Measurements from ENCODE around the genes EXOC6 and CYP2C9.

GRCh38 chr10:92032790-92033818, 109.5 kb downstream of the BTAF1 start:
- RRBS: no CpG with 5 or more reads among the region's 14 CpGs

DNA sequence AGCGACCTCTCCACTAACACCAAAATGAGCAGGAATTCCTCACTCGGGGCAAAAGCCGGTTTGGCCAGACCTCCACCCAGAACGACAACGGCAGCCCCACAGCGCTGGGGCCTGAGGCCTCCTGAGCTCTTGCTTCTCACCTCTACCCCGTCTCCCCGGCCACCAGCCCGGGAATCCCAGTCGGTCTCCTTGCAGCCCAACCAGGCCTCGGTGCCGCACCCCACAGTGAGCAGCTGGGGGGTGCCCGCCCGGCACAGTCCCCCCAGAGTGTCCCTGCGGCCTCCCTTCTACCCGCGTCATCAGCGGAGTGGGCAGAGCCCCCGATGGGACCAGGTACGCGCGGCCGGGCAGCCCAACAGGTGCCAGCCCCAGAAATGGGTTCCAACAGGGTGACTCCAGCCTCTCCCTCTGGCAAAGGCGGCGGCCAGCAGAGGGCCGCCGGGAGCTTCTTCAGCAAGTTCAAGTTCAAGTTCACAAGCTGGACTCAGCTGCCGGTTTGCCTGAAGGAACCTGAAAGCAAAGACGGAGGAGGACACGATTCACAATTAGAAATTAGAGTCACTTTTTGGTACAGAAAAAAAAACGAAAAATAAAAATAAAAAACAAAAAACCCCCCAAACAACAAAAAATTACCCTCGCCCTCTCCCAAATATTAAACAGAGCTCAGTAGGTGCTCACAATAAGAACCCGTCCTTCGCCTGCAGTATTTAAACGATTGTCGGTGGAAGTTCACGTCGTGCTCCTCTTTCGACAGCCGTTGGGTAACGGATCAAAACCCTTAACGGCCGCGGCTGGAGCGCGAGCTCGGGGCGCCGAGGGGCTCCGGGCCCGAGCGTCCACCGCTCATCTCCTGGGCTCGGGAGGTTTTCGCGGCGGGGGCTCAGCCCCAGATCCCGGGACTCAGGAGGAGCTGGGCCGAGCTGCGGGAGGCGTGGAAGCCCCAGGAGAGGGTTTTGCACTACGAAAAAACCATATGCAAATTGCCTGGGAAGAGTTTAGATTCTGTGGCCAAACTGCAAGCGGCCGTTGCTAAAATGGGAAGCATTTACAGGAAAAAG, 129.2 kb downstream of the MARCHF5 start:
- RRBS: 10% methylated on average over 26 of the region's 64 CpGs

GRCh38 chr10:92848150-92848641, at the start of gene EXOC6:
Gene EXOC6, plus strand, starts transcription at chr10:92848520.
- RRBS: 2% methylated on average over 8 of the region's 54 CpGs

GRCh38 chr10:92872876-92873453, 24.6 kb downstream of the EXOC6 start:
- RRBS: no CpG with 5 or more reads among the region's 4 CpGs

DNA sequence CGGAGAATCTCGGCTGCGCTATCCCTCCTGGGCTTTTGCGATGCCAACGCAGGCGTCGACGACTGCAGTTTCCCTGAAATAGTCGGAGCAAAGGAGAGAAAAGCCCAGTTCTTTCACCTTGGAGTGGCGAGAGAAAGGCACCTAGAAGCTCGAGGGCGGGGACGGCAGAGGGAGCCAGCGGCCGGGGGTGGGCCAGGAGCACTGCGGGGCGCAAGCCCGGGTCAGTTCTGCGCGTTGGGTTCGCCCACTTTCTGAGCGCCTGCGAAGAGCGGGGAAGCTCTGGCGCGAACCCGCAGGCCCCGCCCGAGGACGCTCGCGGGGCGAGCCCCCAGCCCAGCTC, 358 bp upstream of the CYP26C1 start:
- RRBS: 16% methylated on average over 4 of the region's 33 CpGs

GRCh38 chr10:93334879-93335570, 147.1 kb downstream of the MYOF start:
- RRBS: no CpG with 5 or more reads among the region's 12 CpGs

GRCh38 chr10:93421100-93421981, 60.8 kb downstream of the MYOF start:
- RRBS: no CpG with 5 or more reads among the region's 7 CpGs

- RRBS: no CpG with 5 or more reads among the region's 22 CpGs
Measured at GRCh38 chr10:93438191-93438872, 43.8 kb downstream of the MYOF start.

DNA sequence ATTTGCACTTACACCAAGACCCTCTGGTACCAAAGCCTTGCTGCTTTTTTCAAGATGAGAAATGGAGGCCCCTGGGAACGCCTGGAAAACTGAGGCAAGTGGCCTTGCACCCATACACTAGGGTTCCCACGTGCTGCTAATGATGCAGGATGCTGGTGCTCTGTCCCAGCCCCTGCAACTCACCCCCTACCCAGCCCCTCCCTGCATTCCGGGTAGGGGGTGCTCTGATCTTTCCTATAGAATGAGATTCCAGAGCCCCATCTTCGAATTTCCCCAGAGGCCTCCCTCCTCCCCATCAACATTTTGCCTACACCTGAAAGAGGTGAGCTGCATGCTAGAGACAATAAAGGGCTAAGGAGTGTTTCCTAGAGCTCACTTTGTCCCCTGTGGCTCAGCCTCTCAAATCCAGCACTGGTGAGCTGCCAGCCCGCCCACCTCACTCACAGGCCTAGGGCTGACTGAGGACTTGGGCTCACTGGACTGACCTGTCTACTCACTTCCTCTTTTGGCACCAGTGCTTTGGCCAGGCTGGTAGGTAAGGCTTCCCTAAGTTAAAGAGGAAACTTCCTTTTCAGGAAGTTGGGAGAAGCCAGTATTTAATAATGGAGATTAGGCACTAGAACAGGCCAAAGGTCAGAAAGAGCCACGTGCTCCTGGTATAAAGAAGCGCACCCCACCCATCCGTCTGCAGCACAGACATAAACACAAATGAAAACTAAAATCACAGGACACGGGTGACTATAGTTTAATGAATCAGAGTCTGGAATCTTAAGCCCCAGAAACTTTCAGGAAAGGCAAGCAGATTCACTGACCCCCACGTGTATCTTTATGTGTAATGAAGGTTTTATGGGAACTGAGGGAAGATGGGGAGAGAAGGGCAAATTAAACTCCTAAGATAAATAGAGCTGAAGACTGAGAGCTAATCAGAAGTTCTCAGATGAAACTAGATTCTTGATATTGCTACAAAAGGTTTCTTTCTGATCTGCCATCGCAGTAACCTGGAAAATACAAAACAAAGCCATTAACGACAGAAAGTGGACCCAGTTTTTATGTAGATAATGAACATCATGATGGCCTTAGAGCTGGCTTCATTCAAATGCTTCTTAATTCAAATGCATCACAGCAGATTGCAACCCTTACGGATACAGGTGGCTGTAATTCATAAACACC, 9.5 kb downstream of the RBP4 start:
- RRBS: no CpG with 5 or more reads among the region's 13 CpGs

- RRBS: no CpG with 5 or more reads among the region's 8 CpGs
Measured at GRCh38 chr10:93749017-93749868, 8.5 kb upstream of the LGI1 start.

GRCh38 chr10:94252210-94253005, 110.3 kb downstream of the NOC3L start:
- RRBS: no CpG with 5 or more reads among the region's 12 CpGs

GRCh38 chr10:94286442-94287170, 76.1 kb downstream of the NOC3L start:
- RRBS: no CpG with 5 or more reads among the region's 5 CpGs

DNA sequence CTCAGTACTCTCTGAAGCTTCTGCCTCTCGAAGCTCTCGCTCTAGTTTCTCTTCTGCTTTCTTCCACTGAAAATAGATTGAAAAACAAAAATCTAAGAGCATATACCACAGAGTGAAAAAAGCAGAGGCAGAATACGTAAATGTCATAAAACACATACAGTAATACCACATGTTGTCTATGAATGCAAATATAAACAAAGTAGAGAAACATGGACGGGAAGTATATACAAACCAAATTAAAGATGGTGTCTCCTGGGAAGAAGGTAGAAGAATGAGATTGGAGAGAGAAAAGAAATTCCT, 17.9 kb downstream of the NOC3L start:
- RRBS: no CpG with 5 or more reads among the region's 4 CpGs

DNA sequence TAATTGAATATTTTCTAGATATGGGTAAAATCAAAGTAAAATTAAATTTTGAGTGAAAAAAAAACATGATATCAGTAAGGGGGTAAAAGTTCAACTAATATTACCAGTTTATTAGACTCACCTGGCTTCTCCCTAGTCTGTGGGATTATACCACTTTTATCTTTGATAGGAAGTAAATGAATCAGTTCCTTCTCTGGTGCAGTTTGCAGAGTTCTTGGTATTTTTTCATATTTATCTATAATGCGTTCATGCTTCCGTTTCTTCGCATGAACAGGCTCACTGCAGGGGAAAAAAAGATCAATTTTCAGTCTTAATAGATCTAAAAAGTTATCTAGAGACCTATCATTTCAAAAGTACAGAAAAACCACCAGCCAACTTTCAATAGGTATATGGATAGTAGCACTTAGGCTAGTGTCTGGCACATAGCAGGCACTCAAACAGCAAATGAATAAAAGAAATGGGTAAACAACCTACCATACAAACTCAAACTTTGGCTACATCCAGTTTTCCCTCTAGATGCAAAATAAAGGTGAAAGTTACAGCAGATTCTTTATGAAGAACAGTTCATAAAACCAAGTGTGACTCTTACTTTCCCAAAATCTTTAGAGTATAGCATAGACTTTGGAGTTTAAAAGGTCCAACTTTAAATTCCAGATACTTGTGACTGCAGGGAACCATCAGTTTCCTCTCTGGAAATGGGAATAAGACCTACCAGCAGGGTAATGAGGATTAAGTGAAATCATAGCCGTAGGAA, 5.5 kb downstream of the NOC3L start:
- RRBS: no CpG with 5 or more reads among the region's 4 CpGs

GRCh38 chr10:94475662-94476096, 69.9 kb upstream of the HELLS start:
- RRBS: no CpG with 5 or more reads among the region's 4 CpGs

DNA sequence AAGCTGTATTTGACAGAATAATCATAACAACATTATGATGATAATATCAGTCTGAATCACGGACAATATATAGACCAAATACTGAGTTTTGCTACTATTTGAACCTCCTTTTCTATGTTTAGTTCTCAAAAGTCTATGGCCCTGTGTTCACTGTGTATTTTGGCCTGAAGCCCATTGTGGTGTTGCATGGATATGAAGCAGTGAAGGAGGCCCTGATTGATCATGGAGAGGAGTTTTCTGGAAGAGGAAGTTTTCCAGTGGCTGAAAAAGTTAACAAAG, 4.1 kb downstream of the CYP2C18 start:
- RRBS: no CpG with 5 or more reads among the region's 1 CpG

DNA sequence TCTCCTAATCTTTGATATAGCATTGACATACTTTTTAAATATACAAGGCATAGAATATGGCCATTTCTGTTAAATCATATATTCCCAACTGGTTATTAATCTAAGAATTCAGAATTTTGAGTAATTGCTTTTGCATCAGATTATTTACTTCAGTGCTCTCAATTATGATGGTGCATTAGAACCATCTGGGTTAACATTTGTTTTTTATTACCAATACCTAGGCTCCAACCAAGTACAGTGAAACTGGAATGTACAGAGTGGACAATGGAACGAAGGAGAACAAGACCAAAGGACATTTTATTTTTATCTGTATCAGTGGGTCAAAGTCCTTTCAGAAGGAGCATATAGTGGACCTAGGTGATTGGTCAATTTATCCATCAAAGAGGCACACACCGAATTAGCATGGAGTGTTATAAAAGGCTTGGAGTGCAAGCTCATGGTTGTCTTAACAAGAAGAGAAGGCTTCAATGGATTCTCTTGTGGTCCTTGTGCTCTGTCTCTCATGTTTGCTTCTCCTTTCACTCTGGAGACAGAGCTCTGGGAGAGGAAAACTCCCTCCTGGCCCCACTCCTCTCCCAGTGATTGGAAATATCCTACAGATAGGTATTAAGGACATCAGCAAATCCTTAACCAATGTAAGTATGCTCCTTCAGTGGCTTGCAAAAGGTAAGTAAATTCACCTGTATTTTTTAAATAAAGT, at the start of gene CYP2C9:
TSS of gene CYP2C9 (plus strand) at position 443 of the 700 bp plus-strand sequence.
- RRBS: no CpG with 5 or more reads among the region's 2 CpGs

DNA sequence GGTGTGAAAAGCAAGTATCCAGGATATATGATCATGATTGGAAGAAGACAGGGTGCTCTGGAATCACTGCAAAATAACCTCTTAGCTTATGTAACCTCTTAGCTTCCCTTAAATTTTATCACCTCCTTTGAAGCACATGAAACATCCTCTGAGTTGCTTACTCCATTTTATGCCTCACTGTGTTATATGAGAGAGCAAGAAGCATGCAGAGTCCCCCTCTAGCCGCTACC, 31.2 kb downstream of the CYP2C8 start:
- RRBS: no CpG with 5 or more reads among the region's 1 CpG

DNA sequence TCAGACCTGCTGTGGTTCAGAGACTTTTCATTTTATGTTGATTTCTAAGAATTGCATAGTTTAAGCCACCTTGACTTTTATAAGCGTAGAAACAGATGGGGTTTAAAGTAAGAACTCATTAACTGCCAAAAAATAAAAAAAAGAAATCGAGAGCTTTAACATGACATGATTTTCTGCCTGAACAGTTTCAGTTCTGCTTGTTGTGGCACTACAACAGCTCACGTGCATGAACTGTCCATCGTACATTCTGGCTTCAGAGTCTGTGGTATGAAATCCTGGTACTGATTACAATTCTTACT, 42.1 kb downstream of the ACSM6 start:
- RRBS: no CpG with 5 or more reads among the region's 4 CpGs

DNA sequence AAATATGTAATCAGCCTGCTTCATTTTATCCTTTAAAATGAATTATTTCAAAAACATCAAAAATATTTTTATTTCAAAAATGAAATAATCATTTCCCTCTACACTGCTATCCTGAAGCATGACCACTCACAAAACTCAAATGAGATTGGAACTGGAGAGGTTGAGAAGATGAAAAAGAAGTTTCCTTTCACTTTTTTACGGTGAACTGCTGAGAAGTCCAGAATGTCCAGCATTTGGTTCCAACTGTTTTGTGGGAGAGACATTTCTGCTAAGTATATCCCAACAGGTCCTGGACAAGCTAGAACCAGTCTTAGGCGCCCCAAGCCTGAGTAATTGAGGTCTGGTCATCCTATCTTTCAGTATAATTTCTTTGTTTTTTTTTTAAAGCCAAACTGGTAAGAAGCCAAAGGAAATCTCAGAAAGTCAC, 15.3 kb downstream of the PDLIM1 start:
- RRBS: no CpG with 5 or more reads among the region's 2 CpGs

Measured in HGPS cell (cell line).